Metanephros (tissue), 2 donors: ENCODE measurements around the gene BLTP1.

- RAMPAGE, long total RNA: no peak
Observed at GRCh38 chr4:121681511-121681803, 15.3 kb downstream of the ANXA5 start.

- RAMPAGE, long total RNA: no peak
Observed at GRCh38 chr4:121683163-121683621, 13.6 kb downstream of the ANXA5 start.

GRCh38 chr4:121950736-121951872 lies 756 bp downstream of the TRPC3 start:
- RAMPAGE, long total RNA: no peak

DNA sequence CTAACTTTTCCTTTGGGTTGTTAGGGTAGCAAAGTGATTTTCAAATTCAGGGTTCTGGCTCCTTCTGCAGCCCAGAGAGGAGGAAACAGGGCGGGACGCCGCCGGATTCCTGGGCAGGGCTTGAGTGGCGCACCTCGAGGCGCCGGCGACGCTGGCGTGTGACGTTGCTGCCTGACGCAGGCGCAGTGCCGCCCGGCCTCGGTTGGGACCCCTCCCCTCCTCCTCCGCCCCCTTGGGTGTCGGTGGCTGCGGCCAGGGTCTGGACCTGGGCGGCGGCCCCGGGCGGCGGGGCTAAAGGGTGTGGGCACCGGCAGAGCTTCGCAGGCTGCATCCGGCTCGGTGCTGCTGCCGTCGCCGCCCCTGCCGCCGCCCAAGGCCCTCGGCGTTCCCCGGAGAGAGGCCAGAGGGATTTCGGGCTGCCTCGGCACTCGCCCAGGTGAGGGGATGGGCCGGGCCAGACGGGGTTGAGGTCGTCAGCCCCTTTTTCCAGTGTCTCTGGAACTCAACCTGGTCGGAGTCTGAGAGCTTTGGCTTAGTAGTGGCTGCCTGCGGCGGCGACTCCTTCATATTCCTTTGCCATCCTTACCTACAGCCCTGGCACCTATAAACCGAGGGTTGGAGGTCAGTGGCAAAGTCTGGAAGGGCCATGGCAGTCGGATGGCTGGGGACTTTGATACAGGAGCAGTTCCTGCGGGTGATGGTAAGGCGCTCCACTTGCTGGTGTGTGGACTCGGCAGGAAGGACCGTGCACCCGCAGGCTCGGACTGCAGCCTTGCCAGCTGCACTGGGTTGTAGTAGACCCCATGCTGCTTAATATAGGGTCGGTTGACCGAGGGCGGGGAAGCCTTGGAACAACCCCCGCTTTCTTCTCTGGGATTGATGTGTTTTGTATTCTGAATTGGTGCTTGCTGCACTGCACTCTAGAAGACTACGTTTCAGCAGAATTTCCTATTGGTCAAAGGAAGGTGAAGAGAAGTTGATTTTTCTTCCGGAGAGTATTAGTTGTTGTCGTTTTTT lies at the start of gene BLTP1:
Gene BLTP1, plus strand, starts transcription at position 183 of the 1,017 bp plus-strand sequence.
- RAMPAGE, long total RNA: no peak

- RAMPAGE, long total RNA: no peak
Observed at GRCh38 chr4:122315186-122315905, 63.5 kb upstream of the ADAD1 start.

GRCh38 chr4:122328002-122328289 lies 50.9 kb upstream of the ADAD1 start:
- RAMPAGE, long total RNA: no peak

DNA sequence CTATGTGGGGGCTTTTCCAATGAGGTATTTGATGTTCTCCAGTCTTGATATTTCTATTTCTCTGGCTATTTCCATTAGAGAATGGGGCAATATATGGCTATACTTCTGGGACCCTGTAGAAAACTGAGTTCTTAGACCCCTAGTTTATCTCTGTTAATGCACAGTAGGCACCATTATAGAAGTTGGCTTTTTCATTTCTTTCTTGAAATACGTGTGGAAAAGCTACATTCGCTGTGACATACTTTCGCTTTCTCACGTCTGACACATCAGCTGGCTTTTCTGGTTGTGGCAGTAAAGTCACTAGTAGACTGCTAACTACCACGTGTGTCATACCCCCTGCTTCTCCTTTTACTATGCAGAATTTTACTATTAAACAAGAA lies 1.9 kb upstream of the IL2 start:
- RAMPAGE, long total RNA: no peak

- RAMPAGE, long total RNA: no peak
Observed at GRCh38 chr4:123343415-123344227, 53.0 kb upstream of the SPRY1 start.

DNA sequence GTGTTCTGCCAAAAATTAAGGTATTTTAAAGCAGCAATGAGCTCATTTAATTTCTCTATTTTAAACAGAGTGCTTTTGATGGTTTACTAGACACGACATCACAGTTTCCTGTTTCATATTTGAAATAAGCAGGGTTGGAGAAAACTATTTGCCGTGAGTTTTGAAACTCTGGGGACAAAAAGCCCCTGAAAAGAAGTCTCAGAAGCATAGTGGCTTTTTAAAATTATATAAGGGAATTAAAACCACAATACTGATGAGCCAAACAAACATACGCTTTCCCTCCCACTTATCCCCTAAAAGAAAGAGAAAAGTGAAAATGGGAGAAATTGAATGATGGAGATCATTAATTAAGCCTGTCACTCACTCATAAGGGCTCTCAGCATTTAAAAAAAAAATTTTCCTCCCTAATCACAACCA lies 25.6 kb downstream of the SPRY1 start:
- RAMPAGE, long total RNA: no peak

GRCh38 chr4:123546567-123547200 lies 150.1 kb downstream of the SPRY1 start:
- RAMPAGE, long total RNA: no peak

DNA sequence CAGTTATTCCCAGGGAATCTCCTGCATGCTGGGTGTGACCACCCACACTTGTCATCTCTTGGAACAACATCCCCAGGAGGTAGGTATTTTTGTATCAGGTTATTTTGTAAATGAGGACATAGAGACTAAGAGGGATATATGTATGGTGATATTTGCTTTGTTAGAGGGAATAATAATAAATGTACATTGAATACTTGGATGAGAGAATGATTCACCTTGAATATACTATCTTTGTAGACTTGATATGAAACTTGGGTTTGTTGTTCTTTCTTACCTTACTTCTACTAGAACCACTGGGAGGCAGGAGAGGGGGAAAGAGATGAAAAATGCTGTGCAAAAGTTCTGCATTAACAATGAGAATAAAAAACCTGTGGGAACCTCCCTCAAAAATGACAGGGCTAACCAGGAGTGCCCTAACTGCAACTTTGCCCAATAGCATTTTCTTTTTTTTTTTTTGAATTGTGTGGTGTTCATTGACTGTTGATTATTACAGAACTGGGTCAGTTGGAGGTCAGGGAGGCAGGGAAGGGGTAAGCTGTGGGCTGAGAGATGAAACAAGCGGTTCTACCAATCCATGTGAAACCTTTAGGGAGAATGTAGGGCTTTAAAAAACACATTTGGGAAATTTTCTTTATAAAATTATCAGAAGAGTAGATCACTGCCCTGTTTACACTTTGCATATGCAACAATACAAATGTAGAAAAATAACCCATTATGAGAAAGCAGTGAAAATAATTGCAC lies 157.6 kb downstream of the SPRY1 start:
- RAMPAGE, long total RNA: no peak

GRCh38 chr4:123555330-123555968 lies 158.9 kb downstream of the SPRY1 start:
- RAMPAGE, long total RNA: no peak

- RAMPAGE, long total RNA: no peak
Observed at GRCh38 chr4:123587571-123588579, 191.3 kb downstream of the SPRY1 start.

DNA sequence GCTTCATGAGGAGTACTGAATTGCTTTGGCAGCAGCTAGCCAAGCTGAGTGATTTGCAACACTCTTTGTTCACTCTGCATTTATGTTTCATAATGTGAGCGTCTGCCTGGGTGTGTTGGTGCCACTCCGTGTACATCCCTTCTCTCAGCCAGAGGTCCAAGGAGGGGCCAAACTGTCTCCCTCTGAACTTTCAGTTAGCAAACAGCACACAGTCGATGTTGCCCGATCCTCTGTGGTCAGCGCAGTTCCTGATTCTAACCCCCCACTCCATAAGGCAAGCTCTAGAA lies 348.3 kb downstream of the SPRY1 start:
- RAMPAGE, long total RNA: no peak

- RAMPAGE, long total RNA: no peak
Observed at GRCh38 chr4:123832006-123832626, 435.5 kb downstream of the SPRY1 start.

DNA sequence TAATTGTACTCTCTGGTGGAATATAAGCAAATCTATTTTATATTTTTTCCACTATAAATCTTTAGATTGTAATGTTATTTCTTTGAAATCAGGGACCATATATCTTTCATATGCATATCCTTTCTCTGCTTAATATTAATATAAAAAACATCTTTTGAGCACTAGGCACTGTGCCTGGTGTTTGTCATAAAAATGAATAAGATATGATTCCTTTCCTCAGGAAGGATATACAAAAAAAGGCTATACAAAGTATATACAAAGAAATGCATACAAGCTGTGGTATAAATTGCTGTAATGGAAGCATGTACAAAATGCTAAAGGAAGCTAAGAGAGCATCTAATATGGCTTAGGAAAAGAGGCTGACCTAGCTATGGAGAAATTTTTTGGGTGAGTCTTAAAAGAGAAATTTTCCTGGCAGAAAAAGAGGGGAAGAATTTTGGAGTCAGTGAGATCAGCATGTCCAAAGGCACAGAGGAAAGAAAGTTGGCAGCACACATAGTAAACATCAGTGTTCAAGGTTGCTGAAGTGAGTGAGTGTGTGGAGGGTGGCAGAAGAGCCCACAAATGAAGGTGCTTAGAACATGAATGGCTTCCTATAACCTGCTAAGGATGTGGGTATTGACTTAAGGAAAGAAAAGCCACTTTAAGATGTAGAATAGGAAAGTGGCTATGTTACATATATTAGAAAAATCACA lies 500.0 kb downstream of the SPRY1 start:
- RAMPAGE, long total RNA: no peak

DNA sequence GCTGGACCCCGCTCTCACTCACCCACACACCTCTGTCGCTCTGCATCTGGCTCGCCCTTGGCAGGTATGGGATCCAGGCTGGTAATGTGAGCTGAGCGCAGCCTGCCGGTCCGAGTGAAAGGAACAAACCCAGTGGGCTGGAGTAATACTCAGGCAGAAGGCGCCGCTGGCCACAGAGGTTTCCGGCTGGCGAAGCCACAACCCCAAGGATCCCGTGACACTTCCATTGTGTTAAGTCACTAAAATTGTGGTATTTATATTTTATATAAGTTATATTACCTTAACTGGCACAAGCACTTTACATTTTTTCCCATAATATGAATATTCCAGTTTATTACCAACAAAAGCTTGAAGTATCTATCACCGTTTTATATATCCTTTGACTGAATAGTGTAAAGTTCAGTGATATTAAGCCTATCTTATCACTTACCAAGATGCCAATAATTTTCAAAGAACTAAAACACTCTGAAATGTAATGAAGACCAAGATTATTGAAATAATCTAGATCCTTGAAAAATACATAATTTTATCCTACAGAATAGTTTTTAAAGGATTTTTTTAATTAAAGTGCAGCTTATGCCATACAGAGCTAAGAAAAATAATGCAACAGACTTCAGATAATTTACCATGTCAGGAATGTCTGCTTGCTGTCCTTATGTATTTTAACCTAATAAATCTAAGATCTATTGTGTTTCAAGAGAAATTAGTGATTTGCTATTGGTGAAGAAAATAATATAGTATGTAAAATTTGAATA lies 675.9 kb upstream of the INTU start:
- RAMPAGE, long total RNA: no peak

GRCh38 chr4:127783942-127784484 lies 1.9 kb downstream of the HSPA4L start:
- RAMPAGE, long total RNA: no peak

GRCh38 chr4:128077610-128077999 lies 16.5 kb downstream of the LARP1B start:
- RAMPAGE, long total RNA: no peak

DNA sequence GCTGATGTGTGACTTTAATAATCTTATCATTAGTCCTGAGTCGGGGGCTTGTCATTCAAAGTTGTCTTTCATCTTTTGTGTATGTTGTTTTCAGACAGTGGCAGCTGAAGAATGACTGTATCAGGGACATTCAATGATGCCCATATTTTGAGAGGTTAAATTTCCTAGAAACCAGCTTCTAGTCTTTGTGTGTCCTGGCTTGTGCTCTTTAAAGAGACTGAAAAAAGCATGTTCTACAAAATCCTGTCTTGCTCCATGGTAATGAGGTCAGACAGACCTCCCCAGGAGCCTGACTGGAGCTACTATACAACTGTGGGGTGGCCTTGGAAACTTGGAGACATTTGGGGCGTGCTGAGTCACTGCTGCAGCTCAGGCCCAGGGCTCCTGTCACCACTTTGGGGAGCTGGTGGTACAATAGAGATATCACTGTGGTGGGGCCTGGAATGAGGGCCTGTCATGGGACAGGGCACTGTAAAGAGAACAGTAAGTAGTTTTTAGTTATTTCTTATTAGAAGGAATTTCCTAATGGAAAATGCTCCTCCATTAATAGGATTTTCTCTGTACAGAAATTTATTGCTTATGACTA lies 207.5 kb upstream of the JADE1 start:
- RAMPAGE, long total RNA: no peak